ENCODE measurements around a stretch of chr19.

DNA sequence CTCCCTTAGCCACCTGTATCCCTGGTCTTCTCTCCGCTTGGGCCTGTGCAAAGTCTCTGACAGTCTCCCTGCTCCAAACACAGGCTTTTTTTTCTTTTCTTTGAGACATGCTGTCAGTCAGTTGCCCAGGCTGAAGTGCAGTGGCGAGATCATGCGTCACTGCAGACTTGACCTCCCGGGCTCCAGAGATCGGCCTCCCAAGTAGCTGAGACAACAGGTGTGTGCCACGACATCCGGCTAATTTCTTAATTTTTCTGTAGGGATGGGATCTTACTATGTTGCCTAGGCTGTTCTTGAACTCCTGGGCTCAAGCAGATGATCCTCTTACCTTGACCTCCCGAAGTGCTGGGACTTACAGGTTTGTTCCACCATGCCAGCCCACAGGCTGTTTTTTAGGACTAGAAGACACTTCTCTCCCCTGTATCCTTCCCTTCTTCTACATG lies 1.5 kb downstream of the MZF1 start:
- PRO-cap = no peak

Measured in SUDHL5 (cell line).